Diencephalon (tissue), 2 donors: ENCODE results near the gene SMCHD1.

- RAMPAGE, long total RNA = no peak
Measured at GRCh38 chr18:209764-210621, 51.6 kb downstream of the USP14 start.

DNA sequence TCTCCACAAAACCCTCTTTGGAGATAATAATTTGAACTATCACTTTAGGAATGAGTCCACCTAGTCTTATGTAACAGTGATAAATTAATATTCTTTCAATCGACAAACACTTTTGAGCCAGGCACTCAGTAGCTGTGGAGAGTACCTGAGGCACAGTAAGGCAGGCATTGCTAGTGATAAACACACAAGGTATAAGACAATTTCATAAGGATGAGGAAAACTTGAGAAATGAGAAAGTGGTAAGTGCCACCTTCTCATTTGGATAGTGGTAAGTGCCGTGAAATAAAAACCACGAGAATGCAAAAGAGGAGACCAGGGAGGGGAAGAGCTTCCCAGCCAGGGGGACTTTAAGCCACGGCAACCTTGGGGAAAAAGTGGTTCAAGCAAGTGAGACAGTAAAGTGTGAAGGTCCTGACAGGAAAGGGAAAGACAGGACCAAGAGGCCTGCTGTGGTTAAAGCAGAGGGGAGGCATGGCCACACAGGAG is 50.4 kb downstream of the THOC1 start:
- RAMPAGE, long total RNA = no peak

GRCh38 chr18:475081-475565 is 25.4 kb downstream of the COLEC12 start:
- RAMPAGE, long total RNA = no peak

GRCh38 chr18:518792-519362 is 18.4 kb upstream of the COLEC12 start:
- RAMPAGE, long total RNA = no peak

DNA sequence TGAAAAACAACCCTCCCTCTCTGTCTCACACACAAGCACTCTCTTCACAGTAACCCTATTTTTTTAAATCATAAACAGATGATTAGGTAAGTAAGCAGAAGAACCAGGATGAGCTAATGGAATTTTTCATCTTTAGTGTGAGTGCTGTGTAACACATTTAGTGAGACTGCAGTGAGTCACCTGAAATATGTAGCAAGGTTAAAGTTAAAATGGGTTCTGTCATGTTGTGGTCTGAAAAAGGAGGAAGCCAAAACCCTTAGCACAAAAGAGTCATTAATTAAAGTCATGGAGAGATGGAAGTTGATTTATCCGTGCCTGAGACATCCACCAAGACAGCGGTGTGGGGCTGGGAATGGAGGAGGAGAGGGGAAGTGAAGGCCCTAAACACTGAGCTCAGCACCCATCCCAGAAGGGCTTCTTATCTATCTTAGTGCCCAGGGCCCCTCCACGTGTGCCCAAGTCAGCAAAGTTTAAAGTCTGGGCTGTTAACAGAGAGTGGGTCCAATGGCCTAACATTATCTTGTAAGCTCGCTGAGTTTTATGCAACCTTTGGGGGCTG is 9.5 kb downstream of the ENOSF1 start:
- RAMPAGE, long total RNA = no peak

DNA sequence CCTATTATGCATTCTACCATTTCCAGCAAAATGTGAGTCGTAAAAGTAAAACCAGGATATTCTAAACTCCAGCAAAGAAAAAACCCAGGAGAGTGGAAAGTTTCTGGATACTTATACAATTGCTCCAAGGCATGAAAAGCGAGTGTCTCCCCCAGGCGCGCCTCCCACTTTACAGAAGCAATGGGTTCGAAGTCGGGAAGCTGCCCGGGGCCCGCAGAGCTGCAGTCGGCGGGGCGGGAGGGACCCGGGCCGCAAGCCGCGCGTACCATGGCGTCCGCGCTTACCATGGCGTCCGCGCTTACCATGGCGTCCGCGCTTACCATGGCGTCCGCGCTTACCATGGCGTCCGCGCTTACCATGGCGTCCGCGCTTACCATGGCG is 346 bp downstream of the ENOSF1 start:
- RAMPAGE, long total RNA = no peak

DNA sequence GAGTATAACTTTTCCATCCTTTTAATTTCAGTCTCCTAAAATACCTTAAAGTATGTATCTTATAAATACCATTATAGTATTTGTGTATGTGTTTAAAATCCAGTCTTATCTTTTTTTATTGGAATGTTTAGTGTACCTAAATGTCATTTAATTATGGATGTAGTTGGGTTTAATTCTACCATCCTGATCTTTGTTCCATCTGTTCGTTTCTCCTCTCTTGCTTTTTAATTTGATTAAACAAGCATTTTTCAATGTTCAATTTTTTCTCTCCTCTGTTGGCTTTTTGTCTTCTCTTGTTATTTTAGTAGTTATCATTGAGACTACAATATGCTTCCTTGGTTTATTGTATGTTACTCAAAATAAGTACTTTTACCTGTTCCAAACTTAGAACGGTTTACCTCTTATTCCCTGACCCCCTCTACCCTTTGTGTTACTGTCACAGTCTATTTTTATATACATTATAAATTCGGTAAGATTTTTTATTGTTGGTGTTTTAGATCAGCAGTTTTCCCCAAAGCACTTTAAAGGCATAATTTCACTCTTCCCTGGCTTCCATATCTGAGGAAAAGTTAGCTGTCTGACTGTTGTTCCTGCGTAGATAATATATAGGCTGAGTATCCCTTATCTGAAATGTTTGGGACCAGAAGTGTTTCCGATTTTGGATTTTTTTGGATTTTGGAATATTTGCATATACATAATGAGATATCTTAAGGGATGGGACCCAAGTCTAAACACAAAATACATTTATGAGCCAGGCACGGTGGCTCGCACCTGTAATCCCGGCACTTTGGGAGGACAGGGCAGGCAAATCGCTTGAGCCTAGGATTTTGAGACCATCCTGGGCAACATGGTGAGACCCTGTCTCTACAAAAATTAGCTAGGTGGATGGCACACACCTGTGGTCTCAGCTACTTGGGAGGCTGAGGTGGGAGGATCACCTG is 15.1 kb upstream of the ENOSF1 start:
- RAMPAGE, long total RNA = no peak

GRCh38 chr18:811180-811762 is 771 bp downstream of the YES1 start:
- RAMPAGE, long total RNA = no peak

DNA sequence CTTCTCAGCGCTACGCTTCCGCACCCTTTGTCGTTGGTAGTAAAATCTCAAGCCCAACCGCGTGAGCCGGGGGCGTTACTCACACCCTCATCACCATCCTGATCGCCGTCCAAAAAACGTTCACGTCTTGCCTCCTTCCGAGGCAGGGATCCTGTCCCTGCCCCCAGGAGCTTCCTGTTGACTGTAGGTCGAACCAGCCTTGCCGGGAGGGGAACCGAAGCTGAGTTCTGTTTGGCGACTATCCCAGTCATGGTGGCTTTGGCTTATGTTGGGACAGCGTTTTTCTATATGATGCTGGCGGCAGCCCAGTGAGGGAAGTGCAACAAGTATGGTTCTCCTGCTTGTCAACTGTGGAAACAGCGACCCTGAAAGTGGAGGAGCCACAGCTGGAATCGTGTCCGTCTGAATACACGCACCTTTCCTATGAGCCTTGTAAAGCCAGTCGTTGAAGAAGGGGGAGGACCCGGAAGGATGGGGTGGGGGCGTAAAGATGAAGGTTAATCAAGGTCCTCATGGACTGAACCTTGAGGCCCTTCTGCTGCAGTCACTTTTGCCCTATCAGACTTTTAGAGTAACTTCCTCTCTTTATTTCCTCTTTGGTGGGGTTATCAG is 887 bp upstream of the YES1 start:
- RAMPAGE, long total RNA = start-site peak on the minus strand centred at position 55 of the sequence, 323 bp wide, 33 and 36 reads in 2 replicates

DNA sequence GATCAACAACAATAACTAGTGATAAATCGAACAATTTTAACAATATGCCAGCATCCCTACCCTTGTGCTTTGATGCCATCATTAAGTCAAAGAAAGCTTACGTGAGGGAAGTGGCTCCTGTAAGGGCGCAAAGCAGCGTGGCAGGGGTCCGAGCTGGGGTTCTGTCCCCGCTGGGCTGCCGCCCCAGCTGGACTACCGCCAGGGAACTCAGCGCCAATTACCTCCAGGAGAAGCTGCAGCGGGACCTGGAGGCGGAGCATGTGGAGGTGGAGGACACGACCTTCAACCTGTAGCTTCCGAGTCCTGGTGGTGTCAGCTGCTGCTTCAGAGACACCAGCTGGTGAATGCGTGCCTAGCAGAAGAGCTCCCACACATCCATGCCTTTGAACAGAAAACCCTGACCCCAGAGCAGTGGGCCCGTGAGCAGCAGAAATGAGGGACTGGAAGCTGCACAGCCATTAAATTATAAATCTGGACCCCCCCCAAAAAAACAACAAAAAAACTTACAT is 20.0 kb upstream of the YES1 start:
- RAMPAGE, long total RNA = no peak

DNA sequence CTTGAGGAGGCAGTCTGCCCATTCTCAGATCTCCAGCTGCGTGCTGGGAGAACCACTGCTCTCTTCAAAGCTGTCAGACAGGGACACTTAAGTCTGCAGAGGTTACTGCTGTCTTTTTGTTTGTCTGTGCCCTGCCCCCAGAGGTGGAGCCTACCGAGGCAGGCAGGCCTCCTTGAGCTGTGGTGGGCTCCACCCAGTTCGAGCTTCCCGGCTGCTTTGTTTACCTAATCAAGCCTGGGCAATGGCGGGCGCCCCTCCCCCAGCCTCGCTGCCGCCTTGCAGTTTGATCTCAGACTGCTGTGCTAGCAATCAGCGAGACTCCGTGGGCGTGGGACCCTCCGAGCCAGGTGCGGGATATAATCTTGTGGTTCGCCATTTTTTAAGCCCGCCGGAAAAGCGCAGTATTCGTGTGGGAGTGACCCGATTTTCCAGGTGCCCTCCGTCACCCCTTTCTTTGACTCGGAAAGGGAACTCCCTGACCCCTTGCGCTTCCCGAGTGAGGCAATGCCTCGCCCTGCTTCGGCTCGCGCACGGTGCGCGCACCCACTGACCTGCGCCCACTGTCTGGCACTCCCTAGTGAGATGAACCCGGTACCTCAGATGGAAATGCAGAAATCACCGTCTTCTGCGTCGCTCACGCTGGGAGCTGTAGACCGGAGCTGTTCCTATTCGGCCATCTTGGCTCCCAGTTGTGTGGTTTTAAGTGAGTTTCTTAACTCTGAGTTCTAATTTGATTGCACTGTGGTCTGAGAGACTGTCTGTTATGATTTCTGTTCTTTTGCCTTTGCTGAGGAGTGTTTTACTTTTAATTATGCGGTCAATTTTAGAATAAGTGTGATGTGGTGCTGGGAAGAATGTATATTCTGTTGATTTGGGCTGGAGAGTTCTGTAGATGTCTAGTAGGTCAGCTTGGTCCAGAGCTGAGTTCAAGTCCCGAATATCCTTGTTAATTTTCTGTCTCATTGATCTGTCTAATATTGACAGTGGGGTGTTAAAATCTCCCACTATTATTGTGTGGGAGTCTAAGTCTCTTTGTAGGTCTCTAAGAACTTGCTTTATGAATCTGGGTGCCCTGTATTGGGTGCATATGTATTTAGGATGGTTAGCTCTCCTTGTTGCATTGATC is 71.9 kb downstream of the ADCYAP1 start:
- RAMPAGE, long total RNA = no peak

- RAMPAGE, long total RNA = no peak
Measured at GRCh38 chr18:2569447-2569972, 1.8 kb downstream of the METTL4 start.

DNA sequence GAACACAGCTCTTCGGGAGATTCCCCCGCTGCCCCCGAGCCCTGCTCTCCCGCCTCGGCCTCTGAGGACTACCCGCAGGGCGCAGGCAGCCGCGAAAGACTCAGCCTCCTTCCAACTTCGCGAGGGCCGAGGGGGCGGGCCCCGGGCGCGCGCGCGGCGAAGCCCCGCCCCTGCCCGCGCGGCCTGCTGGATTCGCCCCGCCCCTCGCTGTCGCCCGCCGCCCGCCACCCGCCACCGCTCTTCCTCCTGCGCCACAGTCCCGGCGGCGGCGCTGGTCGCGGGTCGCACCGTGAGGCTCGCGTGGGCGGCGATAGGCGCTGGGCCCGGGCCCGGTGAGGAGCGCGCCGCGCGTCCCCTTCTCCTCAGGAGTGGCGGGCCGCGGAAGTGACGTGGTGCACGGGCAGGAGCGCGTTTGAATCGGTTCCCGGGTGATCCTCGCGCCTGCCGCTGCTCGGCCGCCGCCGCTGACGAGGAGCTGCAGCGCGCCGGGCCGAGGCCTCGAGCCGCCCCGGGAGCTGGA is at the start of gene SMCHD1:
TSS of gene SMCHD1 (plus strand) at position 254 of the 520 bp plus-strand sequence.
- RAMPAGE, long total RNA = start-site peak on the minus strand centred at position 376 of the sequence, 28 bp wide, 30 and 35 reads in 2 replicates

DNA sequence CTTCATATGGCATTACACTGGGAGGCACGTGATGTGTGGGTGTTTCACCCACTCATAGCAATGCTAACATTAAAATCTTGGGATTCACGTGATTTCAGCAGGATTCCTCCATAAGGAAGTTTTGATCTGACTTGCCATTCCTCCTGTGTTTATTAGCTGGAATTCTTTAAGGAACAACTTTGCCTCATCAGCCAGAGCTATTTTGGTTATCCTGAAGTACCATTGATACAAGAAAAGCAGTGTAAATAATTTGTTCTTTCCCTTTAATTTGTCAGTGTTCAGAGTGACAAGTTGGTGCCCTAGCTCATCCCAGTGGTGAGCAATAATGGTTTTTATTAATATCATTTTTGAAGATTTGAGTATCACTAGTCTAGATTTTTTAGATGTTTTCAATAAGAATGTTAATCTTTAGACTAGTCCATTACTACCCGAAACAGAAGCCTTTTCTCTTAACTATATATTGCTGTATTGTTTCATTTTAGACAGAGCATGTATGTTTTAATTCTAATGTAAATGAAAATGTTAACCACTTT is 9.2 kb downstream of the SMCHD1 start:
- RAMPAGE, long total RNA = no peak

DNA sequence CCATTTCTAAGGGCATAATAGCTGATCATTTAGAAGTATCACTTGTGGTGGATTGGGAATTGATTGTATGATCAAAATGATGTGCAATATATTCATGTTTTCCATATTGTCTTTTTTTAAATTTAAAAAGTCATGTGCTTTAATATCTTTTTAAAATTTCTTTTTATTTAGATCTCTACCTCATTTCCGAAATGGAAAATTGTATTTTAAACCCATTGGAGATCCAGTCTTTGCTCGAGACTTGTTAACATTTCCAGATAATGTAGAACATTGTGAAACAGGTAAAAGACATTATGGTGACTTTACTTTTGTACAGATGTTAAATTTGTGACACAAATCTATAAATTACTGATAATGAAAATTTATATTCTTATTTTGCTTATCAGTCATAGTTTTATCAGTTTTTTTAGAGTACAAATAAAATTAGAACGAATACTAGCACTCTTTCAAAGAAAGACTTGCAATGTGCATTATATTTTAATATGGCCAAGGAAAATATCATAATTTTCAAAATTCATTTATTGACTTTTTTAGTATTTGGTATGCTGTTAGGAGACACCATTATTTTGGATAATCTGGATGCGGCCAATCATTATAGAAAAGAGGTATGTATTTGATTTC is 69.1 kb upstream of the EMILIN2 start:
- RAMPAGE, long total RNA = no peak

- RAMPAGE, long total RNA = no peak
Measured at GRCh38 chr18:2855310-2856360, 8.8 kb downstream of the EMILIN2 start.

DNA sequence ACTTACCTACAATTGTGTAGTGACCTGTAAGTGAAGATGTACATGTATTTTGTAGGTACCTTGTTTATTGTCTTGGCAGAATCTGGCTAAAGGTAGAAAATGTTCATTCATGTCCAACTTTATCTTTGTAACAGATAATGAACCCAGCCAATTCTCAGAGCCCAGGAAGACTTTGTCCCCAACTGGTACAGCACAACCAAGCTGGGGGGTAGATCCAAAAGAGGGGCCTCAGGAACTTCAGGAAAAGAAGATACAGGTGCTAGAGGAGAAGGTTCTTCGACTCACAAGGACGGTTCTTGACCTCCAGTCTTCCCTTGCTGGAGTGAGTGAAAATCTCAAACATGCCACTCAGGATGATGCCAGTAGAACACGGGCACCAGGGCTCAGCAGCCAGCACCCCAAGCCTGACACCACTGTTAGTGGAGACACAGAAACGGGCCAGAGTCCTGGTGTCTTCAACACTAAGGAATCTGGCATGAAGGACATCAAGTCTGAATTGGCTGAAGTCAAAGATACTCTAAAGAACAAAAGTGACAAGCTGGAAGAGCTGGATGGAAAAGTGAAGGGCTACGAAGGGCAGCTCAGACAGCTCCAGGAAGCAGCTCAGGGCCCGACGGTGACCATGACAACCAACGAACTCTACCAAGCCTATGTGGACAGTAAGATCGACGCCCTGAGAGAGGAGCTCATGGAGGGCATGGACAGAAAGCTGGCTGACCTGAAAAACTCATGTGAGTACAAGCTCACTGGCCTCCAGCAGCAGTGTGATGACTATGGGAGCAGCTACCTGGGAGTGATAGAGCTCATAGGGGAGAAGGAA is 43.8 kb downstream of the EMILIN2 start:
- RAMPAGE, long total RNA = no peak

- RAMPAGE, long total RNA = no peak
Measured at GRCh38 chr18:2916125-2916889, 69.5 kb downstream of the EMILIN2 start.

DNA sequence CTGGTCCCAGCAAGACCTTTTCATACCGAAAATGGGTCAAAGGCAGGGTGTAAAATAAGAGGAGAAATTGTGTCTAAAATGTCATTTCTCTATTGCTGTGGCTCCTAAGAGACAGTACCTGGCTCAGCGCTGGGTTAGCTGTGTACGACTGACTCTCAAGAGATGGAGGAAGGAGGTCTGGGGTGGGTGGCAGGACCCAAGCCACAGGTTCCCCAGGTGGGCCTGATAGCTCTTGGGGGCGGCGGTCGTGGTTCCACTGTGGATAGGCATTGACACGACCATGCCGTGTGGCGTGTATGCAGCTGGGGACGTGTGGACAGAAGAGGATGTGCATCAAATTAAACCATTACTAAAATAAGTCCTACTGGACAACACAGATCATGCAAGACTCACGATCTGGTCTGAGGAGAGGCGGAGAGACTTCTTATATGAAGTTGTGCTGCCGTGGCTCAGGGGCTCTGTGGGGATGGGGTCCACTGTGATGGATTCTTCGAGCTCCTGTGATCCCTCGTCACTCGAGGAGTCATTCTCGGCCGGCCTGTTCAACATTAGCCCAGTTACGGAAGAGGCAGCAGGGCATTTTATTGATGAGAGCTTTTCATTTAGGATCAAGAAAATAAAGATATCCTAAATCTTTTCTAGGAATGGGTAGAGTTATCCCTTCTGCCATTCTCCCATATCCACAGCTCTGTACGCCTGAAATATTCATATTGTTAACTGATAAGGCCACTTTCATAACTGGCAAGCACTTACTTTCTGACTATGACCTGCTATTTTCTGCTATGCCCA is 78.2 kb downstream of the EMILIN2 start:
- RAMPAGE, long total RNA = no peak

DNA sequence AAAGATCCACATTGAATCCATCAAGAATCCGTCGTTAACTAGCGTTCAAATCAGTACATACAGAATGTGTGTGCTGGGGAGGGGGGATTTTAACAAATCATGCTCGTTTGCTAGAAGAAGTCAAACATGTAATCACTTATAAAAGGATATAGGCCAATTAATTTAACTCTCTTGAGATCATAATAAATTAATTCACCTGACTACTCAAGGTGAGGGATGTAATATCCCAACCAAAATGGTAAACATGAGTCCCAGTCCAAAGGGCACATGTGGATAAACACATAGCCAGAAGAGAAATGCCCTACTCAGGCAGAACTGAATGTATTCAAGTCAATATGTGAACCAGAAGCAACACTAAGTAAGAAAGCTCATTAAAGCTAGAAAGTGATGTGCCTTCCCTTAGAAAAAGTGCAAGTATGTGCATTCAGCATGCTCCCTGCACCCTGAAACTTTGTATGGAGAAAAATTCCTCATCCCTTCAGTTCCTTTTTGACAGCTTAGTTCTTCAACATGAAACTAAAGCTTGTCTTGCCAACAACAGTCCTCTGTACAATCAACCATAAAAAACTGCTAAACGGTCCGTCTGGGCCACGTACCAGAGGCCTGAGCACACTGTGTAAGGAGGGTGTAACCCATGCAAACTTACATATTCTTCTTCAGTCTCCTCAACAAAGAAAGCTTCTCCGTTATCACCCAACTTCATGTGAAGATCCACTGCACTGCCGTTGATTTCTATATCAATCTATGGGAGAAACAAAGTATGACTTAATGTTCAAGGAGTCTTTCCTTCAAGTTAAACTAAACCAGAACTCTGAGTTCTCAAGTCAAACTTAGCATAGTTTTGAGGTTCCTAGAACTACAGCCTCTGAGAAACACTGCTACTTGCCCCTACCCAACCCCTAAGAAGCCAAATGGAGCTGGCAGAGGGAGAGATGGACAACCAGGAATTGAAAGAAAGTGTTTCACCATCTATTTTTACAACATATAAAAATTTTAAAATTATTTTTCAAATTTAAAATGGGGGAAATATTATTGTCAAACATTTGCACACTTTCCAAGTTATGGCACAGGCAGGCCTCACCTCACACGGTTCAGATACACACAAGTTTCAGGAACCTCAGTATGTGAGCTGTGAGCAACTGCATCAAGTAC is 58.7 kb downstream of the LPIN2 start:
- RAMPAGE, long total RNA = no peak